Osteocyte (in vitro differentiated cells): Measurements from ENCODE around the gene DUSP1.

GRCh38 chr5:172361297-172362047, 77.9 kb upstream of the UBTD2 start:
- PRO-cap: no peak

DNA sequence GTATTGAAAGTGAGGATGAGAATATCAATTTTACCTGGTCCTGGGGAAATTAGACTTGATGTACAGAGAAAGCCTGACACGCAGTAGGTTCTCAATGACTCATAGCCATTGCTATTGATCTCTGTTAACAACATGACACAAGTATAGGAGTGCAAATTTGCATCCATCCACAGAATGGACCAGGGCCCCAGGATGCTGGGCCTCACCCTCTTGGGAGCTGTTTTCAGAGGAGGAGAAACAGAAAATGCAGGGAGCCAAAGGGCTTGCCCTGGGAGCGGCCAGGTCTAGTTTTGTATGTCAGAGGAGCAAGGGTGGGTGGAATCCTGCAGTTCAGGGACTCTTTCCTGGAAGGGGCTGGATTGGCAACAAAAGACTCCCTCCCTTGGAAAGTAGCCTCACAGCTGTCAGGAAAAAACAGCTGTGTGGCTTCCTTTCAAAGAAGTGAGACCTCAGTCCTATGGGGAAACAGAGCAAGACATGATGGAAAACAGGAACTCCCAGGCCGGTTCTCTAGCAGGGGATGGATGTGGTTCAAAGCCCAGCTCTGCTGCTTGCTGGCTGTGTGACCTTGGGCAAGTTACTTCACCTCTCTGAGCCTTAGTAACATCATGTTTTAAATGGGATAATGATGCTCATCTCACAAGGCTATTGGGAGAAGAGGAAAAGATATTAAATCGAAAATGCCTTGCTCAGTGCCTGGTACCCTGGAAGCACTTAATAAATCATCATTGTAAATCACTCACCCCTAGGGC, 50.5 kb upstream of the SH3PXD2B start:
- PRO-cap: no peak

GRCh38 chr5:172533083-172533474, 78.8 kb upstream of the SH3PXD2B start:
- PRO-cap: no peak

DNA sequence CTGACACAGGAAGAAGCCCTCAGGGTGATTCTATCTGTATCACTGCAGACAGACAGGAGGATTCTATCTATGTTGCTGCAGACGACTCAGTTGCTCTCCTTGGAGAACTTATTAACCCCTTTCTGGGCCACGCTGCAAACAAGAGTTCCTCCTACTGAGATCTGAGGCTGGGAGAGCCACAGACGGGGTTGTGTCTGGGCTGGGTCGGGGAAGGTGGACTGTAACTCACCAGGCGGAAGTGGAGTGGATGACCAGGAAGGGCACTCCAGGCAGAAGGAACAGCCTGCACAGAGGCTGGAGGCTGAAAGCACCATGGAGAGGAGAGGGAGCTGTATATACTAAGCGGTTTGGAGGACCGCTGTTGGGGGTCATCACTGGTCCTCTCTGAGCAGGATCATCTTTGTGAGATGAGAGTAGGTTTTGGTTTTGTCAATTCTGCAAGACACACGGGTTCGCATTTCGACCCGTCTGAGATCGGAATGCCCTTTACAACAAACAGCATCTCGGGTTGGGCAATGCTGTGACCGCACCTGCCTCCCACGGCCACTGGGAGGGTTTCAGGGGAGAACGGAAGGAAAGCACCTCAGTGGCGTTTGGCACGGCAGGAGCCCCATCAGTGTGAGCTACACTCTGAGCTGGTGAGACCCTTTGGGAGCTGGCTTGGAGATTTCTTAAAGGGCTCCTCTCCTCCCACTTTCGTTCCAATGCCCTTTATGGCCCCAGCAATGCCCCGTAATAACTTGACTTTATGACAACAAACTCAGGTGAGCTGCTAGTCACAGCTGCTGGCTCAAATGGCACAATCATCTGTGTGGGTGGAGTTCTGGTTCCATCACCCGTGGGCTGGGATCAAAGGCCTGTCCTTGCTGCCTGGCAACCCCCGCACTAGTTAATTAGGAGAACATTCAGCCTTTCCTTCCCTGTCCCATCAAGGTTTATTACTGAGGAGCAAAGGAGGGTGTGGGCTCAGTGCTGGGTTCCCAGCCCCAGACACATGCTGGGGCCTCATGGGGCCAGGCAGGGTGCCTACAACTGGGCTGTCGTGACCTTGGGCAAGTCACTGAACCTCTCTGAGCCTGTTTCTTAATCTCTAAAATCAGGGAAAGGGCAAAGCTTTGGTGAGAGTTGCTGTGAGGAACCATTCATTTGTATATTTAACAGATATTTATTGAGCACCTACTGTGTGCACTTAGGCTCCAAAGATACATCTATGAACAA, 18.6 kb upstream of the NEURL1B start:
- PRO-cap: no peak

DNA sequence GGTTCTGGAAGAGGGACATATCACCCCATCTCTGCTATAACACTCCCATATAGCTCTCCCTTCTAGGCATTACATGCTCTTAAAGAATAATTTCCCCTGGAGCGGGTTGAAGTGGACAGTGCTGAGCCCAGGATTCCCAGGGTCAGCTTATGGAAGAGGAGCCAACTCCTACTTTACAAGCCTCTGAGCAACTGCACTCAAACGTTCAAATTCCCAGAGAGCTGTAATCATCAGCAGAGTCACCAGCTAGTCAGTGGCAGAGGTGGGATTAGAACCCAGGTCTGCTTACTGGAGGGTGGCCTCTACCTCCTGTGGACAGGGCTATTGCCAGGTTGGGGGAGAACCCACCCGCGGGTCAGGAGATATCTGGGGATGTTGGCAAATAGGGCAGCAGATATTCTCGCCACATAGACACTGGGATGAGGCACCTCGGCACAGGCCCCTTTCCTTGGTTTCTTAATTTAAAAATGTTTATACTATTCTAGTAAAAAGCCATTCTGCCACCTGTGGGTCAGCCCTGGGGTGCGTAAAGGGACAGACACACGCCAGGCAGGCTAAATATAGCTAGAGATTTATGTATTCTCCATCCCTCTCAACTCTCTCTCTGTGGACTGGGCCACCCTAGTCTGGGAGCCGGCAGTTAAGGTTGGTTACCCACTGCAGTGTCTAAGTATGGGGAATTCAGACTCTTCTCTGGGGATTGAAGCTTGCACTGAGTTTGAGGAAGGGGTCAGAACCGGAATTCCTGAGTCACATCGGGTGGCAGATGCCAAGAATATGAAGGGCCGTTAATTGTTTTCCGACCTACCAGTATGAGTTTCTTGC, 1.7 kb downstream of the NEURL1B start:
- PRO-cap: no peak

- PRO-cap: no peak
These were observed 9.5 kb downstream of the NEURL1B start for GRCh38 chr5:172650425-172651048.

GRCh38 chr5:172658867-172659664, 18.0 kb downstream of the NEURL1B start:
- PRO-cap: no peak

DNA sequence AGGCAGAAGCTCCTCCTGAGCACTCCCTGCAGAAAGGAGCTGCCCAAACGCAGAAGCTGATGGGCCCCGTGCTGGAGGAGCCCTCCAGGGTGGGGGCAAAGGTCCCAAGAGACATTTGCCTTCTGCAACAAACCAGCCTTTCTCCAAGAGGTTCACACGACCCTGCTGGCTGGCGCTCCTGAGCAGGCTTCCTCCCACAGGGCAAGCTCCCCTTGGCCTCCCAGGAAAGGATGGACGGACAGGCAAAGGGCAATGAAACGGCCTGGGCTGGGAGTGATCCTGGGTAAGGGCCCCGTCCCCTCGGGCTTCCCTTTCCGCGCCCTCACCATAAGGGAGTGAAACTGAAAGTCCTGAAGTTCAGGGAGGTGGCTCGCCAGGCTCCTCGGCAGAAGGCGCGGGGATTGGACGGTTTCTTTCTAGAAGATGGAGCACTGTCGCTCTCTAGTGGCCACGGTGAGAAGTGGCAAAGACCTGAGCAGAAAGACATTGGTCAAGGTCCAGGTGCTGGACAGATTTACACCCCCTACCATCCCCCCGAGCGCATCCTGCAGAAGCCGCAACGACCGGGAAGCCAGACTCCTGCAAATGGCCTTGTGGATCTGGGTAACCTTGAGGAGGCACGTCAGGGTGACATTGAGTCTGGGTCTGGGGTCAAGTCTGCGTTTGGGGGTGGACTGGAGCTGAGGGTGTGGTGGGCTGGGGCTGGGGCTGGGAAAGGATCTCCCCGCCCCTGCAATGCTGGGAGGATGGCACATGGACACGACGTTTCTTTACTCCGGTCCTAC, 56.4 kb downstream of the NEURL1B start:
- PRO-cap: unidirectional peak, minus-strand start at position 337 of the sequence

DNA sequence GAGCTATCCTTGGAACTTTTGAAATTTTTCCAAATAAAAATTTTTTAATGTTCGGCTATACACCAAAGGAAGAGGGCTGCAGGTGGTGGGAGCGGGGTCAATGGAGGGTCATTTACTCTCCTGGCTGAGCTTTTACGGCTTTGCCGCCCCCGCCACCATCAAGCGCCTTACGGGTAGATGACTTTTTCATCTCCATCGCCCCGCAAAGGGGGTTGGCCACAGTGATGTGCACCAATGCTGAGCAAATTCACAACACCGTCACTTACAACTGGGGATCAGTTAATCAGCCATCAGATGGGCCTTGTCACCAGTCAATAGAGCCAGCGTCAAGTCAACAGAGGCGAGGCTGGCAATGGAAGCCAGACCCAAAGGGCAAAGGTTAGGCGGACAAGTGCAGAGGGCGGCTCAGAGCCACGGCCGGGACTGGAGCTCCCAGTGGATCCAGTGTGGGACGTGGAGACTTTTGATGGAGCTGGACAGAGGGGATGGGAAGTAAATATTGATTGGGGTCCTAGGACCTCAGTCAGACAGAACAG, 45.8 kb downstream of the DUSP1 start:
- PRO-cap: no peak

DNA sequence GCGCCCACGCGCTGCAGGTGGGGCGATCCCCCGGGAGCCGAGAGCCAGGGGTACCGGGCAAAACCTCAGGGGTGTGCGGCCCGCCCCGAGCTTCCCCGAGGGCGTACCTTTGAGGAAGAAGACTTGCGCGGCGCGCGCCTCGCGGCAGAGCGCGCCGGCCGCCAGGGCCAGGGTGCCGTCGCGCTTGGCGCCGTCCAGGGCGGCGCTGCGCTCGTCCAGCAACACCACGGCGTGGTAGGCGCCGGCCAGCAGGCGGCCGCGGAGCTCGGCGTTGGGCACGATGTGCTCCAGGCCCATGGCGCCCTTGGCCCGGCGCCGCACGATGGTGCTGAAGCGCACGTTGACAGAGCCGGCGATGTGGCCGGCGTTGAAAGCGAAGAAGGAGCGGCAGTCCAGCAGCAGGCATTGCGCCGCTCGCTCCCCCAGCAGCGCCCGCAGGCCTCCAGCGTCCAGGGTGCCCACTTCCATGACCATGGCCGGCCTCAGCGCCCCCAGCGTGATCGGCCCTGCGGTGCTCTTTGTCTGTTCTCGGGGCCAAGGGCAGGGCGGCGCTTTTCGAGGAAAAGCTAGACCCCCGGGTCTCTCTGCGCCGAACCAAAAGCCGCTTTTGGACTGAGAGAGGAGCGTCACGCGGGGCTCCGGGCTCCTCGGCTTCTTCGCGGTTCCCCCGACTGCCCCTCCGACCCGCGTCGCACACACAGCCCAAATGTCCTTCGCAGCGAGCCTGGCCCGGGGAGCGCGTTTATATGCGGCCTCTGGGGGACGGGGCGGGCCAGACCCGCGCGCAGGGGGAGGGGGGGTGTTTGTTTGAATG, at the start of gene DUSP1:
TSS of gene DUSP1 (minus strand) at position 717 of the 814 bp plus-strand sequence.
- PRO-cap: bidirectional peak, plus-strand start at position 390 of the sequence, minus-strand start at position 314 of the sequence; bidirectional peak, plus-strand start outside the sequence, minus-strand start at position 717 of the sequence

DNA sequence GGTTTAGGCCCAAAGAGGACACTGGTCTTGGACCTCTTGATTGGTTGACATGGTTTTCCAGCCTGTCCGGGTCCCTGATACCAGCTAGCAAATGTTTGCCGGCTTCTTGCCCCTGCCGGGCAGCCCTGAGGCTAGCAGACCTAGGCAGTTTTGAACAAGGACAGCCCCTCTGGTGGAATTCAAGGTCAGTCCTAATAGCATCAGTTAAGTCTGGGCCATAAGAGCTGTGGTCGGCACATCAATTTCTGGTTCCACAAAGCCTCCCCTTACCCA, 1.6 kb downstream of the ERGIC1 start:
- PRO-cap: no peak

DNA sequence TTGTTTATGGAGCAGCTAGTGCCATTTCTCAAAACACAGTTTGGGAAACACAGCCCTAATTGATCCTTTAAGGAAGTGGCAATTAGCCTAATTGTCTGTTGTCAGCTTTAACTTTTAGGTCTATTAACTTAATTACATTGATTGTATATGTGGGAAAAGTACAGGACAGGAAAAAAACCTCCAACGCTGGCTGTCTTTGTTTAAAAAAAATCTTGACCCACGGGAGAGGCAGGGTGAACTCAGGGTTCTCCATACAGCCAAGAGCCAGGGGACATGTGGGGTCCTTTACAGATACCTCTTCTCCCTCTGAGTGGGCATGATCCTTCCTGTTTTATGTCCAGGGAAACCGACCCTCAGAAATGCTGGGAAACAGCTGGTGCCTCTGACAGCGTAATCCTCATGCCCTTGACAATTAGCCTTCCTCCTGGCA, 7.0 kb downstream of the ERGIC1 start:
- PRO-cap: no peak

DNA sequence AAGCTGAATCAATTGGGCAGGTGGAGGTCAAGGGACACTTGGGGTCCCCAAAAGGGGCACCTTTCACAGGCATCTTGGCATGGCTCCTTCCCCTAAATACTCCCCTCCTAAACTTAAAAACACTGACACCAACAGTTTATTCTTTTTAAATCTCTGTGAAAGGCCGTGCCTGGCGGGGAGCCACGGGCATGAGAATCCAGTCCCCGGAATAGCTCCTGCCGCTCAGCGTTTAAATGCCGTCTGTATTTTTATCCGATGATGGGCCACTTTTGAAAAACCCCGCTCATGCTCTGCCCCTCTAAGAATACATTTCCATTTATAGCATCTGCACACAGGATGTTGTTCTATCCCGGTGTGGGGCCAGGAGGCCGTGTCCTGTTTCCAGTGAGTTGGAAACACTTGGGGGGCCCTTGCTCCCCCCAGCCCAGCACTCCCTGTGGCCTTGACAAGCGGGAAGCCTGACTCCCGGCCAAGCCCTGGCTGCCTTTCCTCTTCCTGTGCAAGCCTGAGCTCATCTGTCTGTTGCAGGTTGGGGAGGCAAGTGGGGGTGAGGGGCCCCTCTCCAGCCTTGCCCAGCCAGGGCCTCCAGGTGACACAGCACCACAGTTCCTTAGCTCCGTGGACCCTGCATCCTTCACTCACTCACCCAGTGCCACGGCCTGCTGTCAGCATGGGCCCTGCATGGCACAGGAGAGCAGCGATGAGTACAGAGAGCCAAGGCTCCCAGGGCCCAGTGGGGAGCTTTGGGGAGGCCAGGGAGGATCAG, 39.0 kb downstream of the ERGIC1 start:
- PRO-cap: no peak

GRCh38 chr5:172885398-172886111, 51.5 kb downstream of the ERGIC1 start:
- PRO-cap: no peak

GRCh38 chr5:172889353-172889757, 55.3 kb downstream of the ERGIC1 start:
- PRO-cap: no peak

DNA sequence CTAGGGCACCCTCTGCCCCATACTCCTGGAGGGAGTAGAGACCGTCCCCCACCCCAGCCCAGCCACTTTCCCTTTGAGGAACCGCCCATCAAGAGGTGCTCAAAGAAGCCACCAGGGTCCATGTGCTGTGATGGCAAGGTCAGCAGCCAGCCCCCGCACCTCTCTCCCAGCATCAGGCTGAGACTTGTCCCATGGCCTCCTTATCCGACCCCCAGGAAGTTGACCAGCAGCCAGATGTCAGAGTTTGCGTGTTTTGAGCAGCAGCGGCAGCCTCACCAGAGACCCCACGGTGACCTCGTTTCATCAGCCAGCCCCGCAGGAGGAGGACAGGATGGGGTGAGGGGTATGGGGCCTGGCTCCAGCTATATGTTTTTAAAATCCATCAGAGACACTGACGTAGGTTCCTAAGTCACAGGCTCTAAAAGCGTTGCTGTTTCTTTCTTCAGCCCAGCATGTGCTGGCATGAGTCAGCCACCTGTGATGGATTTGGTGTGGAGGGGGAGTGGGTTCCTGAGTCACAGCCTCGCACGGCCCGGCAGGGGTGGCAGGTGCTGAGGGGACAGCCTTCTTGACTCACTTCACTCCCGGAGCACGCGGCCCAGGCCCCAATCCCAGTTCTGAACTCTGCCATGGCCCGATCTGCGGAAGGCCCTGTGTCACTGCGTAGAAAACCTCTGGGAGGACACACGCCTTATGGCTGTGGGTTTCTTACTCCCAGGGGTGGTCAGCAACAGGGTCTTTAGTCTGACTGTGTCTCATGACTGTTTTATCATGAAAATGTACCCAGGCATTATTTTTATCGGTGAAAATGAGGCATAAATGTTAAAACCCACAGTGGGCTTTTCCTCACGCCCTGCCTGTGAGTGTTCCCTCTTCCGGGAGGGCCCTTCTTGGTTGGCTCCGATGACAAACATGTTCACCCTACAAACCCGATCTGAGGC, 38.8 kb upstream of the RPL26L1 start:
- PRO-cap: no peak

DNA sequence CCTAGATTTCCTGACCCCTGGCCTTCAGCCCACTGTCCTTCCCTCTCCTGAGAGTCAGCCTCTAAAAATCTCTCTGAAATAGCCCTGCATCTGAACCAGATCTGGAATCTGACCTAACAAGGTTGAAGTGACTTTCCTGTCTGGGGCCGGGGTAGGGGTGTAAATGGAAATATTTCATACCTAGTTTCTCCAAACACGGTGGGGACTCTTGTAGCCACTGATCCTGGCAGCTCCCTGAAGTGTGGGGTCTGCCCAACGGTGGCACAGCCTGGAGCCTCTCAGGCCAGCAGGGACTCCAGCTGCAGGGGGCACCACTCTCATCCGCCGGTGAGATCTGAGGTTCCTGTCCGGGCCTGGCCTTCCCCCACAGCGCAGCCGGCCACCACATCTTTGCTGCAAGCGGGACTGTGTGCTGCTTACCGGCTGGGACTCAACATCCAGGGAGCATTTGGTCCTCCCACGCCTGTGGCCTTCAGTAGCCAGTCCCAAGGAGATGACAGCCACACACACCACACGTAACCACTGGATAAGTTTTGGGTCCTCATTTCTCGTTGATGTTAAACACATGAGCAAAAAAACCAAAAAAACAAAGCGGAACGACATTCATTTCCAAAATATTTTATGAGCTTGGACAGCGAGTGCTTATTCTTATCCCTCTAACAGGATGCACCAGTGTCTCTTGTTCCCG, 7.7 kb upstream of the NKX2-5 start:
- PRO-cap: no peak

DNA sequence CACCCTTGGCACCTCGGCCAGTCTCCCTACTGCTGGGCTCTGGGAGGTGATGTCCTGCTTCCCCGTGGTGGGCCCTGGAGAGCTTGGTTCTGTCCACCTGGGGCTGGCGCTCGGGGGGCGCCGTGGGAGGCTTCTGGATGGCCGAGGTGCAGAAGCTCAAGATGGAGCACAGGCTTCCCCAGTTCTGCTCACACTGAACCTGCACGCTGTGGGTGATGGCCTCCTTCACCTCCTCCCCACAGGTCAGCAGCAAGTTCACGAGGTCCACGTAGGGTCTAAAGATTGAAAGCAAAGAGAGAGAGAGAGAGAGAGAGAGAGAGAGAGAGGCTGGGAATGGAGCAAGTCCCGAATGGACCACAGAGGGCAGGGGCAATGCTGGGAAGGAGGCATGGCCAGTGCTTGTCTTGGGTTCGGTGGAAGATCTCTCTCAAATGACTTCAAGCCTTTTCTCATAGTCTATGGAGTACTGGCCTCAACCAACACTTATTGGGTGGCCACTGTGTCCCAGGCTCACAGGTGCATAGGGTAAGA, 10.2 kb downstream of the STC2 start:
- PRO-cap: no peak

- PRO-cap: no peak
These were observed 9.4 kb downstream of the STC2 start for GRCh38 chr5:173318648-173319292.

DNA sequence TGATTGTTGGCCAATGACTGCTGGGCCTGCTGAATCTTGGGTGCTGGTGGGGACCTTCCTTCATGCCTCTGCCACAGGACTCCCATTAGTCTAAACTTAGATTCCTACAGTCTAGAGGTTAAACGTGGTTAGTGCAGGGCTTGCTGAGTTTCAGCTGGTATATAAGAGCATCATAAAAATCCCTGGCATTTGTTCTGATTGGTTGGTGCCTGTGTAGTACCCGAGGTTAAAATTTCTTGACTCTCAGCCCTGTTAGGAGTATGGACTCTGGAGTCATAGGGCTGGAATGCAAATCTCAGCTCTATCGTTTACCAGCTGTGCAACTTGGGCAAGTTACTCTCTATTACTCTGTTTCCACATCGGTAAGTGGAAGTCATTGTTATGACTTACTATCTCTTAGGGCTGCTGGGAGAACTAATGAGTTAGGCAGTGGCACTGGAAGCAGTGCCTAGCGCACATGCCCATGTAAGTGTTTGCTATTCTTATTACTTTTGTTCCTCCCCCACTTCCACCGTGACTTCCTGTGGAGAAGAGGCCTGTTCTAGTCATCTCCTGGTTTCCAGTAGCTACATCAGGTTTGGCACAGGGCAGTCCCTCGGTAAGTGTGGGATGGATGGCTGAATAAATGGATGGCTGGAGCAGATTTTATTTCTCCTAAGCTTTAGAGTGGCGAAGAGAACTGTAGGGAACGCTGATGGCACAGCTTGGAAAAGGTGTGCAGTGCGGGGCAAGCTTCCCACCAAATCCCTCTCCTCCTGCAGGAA, 141.5 kb downstream of the BOD1 start:
- PRO-cap: no peak